ENCODE measurements around the gene YPEL1.

- CAGE, long polyA plus RNA = no peak
- RRBS = no CpG with 5 or more reads among the region's 11 CpGs
These were observed 2.5 kb downstream of the THAP7 start for GRCh38 chr22:20999200-20999963.

DNA sequence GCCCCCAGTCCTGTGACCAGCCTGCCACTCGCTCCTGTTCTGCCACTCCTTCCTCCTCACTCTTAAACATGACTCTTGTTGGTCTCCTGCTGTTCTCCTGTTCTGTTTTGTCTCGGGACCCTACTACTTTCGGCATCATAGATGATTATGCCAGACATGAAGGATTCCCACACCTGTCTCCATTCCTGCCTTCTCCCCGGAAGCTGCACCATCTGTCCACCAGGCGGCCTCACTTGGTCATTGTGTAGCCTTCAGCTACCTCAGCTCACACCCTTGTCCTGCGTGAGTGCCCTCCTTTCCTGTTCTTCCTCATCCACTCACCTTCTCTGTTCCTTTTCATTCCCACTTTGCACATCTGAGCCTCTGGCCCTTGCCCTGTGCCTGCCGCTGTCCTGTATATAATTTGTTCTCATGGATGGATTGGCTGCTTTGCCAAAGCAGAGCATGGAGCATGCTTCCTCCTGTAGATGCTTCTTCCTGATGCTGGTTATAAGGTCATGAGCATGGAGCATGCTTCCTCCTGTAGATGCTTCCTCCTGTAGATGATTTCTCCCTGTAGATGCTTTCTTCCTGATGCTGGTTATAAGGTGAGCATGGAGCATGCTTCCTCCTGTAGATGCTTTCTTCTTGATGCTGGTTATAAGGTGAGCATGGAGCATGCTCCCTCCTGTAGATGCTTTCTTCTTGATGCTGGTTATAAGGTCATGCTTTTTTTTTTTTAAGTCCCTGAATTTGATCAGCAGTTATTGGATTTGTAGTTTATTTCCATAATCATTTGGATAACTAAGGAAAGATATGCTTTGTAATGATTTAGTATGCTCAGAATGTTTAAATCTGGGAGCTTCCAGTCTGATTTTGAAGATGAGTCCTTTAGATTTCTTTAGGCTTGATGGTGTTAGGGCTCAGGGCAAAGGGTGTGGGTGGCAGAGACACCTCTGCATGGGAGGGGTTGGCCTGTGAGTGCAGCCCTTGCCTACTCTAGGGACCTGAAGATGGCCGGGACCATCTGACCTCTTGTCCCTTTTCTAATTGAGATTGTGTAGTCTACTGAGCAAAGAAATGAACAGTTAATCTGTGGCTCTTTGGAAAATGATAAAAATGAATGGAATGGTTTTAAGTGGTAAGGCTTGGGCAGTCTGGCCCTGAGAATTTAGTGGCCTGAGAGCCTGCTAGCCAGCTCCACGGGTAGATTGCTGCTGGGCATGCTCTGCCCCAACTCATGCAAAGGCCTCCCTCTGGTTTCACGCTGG lies 26.7 kb downstream of the UBE2L3 start:
- CAGE, long polyA plus RNA = no peak
- RRBS = no CpG with 5 or more reads among the region's 10 CpGs

DNA sequence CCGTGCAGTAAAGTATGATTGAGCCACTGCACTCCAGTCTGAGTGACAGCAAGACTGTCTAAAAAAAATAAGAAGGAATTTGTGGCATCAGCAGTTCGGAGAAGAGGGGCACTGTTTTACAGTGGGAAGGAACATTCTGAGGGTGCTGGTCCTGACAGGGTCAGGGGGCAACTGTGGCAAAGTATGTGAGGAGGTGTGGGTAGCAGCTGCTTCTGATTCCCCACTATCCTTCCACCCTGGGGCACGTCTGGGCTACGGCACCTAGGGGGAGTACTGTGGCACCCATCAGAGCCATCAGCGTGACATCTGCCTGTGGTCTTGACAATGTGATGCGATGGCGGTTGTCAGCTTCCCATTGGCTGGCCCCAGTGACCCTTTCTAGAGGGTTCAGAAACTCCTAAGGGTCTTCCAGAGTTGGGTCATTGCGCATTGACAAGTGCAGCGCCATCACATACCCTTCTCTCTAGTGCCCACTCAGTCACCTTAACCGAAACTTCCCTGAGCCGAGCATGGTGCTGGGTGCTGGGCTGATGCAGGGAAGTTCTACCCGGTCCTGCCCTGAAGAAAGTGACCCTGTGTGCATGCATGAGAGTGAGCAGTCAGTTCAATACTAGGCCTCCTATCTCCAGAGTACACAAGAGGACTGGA lies 9.3 kb downstream of the YDJC start:
- CAGE, long polyA plus RNA = no peak
- RRBS = 89% methylated on average over 1 of the region's 12 CpGs

GRCh38 chr22:21651622-21652459 lies 9.7 kb downstream of the SDF2L1 start:
- CAGE, long polyA plus RNA = no peak
- RRBS = 2% methylated on average over 24 of the region's 68 CpGs

- CAGE, long polyA plus RNA = no peak
- RRBS = no CpG with 5 or more reads among the region's 12 CpGs
These were observed 8.8 kb downstream of the PPIL2 start for GRCh38 chr22:21674464-21675153.

DNA sequence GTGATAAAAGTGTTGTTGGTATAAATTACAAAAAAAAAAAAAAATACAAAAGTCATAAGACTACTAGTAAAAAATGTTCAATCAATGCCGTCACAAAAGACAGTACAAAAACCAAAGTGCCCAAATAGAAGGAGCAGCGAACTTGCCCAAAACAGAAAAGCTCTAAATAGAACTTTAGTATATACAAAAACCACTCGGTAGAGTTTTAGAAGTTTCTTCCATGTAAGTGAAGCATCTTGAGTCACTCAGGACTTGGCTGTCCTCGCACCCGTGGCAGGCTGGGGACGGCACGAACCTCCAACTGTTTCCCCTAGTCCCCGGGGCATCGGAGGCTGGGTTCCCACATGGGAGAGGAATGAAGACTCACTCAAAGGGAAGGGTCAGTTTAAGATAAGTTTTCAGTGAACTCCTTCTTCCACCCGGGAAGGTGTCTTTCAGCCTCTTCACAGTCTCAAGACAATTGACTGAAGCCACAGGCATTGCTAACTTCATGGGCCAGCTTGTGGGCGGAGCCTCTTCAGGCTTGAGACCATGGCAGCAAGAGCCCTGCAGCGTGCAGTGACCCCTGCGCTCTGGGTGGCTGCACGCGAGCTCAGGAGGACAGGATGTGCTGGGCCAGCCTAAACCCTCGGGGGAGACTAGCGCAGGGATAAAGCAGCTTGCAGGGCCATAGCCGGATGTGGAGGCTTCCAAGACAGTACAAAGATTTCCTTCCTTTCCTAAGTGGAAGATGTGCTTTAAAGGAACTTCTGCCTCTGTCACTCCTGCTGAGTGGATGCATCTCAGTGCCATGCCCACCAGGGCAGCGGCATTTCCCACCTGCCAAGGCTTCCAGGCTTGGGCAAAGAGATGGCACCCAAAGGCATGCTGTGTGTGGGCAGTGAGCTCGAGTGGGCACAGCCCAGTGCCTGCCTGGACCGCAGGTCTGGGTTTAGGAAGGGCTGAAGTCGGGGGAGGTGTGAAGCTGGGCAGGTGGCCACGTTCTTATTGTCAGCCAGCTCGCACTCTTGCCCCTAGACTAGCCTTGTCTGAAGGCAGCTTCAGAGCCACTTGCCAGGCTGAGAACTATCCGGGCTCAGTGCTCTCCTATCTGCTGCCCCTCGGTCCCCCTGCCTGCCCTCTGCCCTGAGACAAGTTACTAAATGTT lies 32.8 kb downstream of the PPIL2 start:
- CAGE, long polyA plus RNA = no peak
- RRBS = 78% methylated on average over 3 of the region's 26 CpGs

GRCh38 chr22:21735276-21736426 lies at the start of gene YPEL1:
TSS of gene YPEL1 (minus strand) at chr22:21735794.
- CAGE, long polyA plus RNA = no peak
- RRBS = 2% methylated on average over 48 of the region's 152 CpGs

- CAGE, long polyA plus RNA = no peak
- RRBS = no CpG with 5 or more reads among the region's 25 CpGs
These were observed 7.8 kb upstream of the PPM1F start for GRCh38 chr22:21960096-21961131.

DNA sequence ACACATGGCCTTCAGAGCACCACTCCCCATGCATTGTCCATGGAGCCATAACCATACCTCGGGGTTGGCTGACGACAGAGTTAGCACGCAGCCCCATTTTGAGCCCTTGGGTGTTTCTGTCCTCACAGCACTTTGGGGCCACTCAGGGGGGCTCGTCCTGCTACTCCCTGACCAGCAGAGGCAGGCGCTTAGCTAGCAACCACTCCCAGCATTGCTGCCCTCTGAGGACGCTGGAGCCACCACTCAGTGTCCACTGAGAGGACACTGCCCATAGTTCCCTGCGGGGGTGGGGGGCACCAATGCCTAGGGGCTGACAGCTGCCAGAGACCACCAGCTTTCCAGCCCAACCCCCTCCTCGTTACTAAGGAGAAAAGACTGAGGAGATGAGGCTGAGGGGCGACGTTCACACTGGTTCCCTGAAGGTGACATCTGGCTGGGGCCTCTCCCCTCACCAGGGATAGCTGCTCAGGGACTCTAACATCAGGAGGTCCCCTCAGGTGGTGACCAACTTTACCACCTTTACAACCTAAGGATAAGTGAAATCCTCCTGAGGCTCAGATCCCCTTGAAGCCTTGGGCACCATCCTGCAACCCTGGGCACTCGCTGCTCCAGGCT lies 12.1 kb upstream of the PPM1F start:
- CAGE, long polyA plus RNA = no peak
- RRBS = no CpG with 5 or more reads among the region's 11 CpGs

GRCh38 chr22:21975983-21977071 lies 6.3 kb downstream of the TOP3B start:
- CAGE, long polyA plus RNA = no peak
- RRBS = no CpG with 5 or more reads among the region's 14 CpGs

DNA sequence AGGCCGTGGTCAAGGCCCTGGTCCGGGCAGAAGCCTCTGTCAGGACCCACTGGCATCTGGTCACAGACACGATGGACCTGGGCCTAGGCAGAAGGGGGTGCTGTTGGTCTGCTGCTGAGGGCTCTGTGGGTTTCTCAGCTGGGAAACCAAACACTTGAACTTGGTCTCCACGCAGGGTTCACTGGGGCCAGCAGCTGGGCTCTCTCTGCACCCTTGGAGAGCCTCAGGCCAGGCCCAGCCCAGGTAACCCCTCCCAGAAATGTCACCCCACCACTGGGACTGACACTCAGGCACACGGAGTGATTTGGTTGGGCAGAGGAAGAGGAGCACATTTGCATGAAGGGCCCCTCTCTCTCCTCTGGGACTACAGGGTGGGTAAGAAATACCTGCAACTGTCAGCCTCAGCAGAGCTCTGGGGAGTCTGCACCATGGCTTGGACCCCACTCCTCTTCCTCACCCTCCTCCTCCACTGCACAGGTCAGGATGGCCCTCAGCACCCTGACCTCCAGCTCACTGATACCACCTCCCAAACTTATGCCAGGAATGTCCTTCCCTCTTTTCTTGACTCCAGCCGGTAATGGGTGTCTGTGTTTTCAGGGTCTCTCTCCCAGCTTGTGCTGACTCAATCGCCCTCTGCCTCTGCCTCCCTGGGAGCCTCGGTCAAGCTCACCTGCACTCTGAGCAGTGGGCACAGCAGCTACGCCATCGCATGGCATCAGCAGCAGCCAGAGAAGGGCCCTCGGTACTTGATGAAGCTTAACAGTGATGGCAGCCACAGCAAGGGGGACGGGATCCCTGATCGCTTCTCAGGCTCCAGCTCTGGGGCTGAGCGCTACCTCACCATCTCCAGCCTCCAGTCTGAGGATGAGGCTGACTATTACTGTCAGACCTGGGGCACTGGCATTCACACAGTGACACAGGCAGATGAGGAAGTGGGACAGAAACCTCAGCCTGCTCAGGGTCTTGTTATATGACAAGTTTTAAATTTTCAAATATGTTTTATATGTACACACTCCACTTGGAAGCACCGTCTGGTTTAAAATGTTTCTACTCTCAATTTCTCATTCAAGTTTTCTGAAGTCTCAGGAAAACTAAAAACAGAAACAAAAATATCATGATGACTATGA lies 48.3 kb upstream of the TOP3B start:
- CAGE, long polyA plus RNA = no peak
- RRBS = no CpG with 5 or more reads among the region's 15 CpGs

- CAGE, long polyA plus RNA = no peak
- RRBS = no CpG with 5 or more reads among the region's 1 CpG
These were observed 59.6 kb upstream of the TOP3B start for GRCh38 chr22:22042133-22042550.

GRCh38 chr22:22207968-22208455 lies 36.6 kb upstream of the VPREB1 start:
- CAGE, long polyA plus RNA = no peak
- RRBS = no CpG with 5 or more reads among the region's 4 CpGs

DNA sequence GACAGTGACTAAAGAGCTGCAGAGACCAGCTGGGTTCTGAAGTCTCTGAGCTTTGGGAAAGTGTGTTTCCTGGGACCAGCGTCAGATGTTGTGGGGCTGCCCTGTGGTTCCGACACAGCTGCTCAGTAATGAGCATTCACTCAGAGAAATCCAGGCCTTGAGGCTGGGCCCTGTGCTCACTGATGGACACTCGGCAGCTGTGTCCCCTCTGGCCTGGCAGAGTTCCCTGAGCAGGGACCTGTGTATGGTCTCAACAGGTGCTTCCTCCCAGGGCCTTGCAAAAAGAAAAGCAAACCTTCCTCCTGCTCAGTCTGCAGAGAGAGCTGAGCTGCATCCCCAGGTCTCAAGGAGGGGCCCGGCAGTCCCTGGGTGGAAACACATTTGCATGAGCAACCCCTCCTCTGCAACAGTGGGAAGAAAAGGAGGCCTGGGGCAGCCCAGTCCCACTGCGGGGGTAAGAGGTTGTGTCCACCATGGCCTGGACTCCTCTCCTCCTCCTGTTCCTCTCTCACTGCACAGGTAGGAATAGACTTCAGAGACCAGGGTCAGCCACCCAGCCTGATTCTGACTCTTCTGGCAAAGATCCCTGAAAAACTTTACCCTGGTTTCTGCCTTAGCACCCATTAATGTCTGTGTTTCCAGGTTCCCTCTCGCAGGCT lies 131.1 kb downstream of the VPREB1 start:
- CAGE, long polyA plus RNA = no peak
- RRBS = no CpG with 5 or more reads among the region's 6 CpGs

DNA sequence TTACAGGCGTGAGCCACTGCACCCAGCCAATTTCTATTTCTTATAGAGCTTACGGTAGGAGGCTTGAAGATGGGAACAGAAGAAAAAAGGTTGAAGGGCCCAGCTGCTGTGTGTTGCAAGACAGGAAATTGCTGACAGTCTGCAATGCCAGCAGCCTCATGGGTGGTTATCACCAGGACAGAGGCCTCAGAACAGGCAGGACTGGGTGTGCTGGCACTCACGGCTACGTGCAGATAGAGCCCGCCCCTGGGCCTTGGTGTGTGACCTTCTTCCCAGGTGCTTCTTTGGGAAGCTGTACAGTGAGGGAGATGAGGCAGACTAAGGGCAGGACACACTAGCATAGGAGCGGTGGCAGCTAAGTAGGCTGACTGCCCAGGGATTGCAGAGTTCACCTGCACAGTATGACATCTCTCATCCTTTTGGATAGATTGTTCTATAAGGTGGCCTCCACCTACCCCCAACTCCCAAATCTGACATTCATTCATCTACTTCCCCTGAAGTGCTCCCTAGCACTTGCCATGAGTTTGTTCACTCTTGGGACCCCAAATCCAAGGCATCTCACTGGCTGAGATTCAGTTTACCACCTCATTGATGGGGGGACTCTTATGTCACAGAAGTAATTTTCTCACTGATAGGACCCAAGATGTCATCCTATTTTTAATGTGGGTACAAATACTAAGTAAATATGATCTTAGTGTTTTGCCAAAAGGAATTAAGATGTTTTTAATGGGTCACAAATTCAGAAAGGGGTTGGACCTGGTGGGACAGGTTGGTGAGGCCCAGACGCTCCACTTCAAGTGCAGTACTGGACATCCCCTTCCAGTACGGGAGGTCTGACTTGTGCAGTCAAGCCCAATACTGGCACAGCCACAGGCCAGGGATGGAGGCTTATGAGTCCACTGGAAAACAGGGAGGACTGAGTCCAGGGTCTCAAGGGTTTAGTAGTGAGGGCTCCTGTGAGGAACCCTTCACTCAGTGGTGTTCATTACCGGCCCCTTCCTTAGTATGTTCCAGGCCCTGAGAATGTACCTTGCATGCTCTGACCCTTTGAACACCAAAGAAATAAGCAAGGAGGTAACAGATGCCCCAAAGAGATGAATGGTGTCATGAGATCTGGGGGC lies 12.2 kb downstream of the PRAME start:
- CAGE, long polyA plus RNA = no peak
- RRBS = no CpG with 5 or more reads among the region's 9 CpGs

DNA sequence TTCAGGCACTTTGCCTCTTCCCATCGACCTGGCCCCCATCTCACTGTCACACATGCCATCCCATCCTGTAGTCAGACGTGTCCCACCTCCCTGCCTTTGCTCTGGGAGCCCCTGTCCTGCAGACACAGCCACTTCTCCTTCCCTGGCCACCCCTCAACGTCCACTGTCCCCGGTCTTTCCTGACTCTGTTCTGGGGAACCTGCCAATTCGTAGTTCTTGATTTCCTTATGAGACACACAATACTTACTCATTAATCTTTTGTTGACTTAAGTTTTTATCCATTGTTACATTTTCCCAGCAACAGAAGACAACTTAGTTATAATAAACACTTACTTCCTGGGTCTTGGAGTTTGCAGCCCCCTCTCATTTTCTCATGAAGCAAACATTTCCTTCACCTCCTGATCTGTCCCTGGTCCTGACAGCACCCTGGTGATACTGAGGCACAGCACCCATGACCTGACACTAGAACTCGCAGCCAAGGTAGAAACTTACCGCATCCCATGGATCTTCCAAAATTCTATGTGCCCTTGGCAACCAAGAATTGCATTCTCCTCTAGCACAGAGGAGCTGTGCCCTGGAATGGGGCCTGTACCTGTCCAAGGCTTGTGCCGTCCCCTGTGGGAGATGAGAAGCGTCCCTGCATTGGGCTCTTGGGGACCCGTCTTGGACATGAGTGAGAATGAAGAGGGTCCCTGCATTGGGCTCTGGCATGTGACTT lies 66.9 kb downstream of the GGTLC2 start:
- CAGE, long polyA plus RNA = no peak
- RRBS = no CpG with 5 or more reads among the region's 10 CpGs

DNA sequence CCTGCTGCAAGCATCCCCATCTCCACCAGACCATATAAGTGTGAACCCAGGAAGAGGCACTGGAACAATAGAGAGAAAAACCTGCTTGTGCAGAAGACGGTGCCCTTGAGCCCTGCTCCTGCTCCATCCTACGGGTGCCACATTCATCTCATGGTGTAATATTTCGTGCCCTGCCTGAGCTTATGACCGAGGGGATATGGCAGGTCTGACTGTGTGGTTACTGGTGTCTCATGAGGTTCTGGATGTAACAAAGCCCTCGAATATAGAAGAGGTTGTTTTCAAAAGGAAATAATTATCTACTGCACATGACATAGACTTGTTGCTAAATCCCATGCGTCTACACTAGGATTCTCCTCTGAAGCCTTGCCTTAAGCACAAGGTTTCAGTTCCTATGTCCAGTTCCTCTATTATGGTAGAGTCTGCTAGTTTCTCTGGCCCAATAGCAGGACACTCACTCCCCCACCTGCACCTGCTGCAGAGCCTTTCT lies 70.4 kb downstream of the GGTLC2 start:
- CAGE, long polyA plus RNA = no peak
- RRBS = no CpG with 5 or more reads among the region's 6 CpGs

DNA sequence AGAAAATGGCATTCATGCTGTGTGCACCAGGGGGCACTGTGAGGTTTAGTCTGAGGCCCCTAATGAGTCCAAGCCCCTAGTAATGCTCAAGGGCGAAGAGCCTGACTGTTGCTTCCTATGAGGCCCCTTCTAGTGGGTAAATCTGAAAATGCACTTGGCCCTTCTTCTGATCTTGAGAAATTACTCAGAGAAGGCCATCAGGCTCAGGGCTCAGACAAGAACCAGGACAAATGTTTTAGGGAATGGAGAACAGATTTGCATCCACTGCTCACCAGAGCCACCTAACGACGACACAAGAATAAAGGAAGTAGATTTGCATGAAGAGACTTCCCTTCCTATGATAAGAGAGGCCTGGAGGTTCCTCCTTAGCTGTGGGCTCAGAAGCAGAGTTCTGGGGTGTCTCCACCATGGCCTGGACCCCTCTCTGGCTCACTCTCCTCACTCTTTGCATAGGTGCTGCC lies 75.9 kb downstream of the GGTLC2 start:
- CAGE, long polyA plus RNA = no peak
- RRBS = no CpG with 5 or more reads among the region's 3 CpGs

GRCh38 chr22:22720717-22721412 lies 76.5 kb downstream of the GGTLC2 start:
- CAGE, long polyA plus RNA = no peak
- RRBS = 53% methylated on average over 2 of the region's 6 CpGs

DNA sequence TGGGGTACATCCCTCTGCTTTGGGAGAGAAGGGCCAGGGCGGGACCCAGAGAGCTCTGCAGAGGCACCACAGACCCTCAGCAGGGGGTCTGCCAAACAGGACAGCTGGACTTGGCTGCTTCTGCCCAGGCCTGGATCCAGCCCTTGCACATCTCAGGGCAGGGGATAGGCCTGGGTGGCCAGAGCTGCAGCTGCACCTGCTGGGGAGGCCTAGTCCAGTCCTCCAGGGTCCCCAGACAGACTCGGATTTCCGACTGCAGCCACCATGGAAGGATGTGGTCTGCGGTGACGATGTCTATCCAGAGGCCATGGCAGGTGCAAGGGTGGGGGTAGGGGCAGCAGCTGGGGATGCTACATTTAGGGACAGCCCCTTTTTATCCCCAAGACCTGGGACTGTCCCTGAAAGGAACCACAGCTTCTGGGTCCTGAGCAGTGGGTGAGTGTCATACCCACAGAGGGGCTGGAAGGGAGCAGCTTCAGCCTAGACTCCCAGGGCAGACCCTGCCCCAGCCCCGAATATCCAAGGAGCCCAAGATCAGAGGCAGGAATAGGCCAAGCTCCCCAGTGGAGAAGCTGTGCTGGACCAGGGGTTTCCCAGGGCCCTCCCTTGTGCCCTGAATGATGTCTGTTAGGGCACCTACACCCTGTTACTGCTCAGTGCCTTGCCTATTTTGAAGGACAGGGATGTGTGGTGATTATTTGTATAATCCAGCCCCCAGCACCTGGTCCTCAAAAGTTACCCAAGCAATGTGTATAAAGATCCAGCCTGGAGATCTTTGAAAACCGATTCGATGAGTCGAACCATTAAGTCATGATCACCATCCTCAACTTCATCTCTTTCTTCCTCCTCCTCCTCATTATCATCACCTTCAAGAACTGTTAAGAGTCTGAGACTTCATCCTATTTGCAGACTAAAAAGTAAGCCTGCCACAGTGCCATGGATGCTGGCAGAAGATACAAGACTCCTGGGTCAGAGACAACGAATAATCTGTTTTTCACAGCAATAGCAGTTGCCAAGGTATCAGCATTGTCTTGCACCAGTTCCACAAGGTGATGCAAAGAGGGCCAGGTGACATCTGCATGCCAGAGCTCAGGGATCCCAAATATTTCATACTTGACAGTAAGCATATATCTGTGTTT lies 2.4 kb upstream of the IGLL5 start:
- CAGE, long polyA plus RNA = no peak
- RRBS = no CpG with 5 or more reads among the region's 10 CpGs

Measured in osteoblast (primary cell).